HT-29 (cell line): ENCODE measurements around the gene KIAA1191.

DNA sequence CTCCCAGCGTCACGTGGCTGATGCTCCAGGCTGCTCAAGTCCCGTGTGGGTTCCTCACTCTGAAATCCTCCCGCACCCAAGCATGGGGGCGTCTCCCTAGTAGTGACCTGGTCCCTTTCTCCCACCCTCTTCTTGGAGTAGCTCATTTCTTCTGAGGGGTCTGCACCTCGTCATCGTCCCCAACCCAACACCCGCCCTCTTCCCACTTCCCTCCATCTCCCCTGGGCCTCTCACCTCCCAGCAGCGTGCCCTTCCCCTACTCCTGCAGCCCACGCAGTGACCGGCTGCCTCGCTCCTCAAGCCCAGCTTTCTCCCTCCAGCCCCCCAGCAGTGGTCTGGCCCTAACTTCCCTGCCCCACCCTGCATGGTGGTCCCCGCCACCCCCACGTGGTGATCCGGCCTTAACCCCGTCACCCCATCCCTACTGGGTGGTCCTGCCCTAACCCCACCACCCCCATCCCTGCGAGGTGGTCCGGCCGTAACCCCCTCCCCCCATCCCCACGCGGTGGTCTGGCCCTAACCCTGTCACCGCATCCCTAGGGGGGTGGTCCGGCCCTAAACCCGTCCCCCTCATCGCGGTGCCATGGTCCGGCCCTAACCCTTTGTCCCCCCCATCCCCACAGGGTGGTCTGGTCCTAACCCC lies 390 bp upstream of the C5orf47 start:
- RAMPAGE, long total RNA = no peak

- RAMPAGE, long total RNA = no peak
Observed at GRCh38 chr5:174311613-174312542, 266.4 kb downstream of the NSG2 start.

DNA sequence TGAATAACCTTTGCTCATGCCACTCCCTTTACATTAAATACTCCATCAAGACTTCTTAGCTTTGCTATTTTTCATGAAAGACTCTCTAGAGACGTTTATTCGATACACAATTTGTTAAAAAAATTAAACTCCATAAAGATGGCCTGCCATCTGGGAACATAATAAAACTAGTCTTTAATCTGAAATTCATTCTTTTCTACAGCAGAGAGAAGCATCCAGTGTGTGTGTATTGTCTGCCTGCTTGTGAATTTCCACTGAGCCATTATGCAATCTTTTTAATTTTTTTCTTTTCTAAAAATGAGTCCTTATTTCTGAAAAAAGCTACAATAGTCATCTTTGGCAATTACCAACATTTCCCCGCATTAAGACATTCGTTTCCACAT lies 263.0 kb downstream of the MSX2 start:
- RAMPAGE, long total RNA = no peak

GRCh38 chr5:175680419-175680836 lies 22.6 kb downstream of the HRH2 start:
- RAMPAGE, long total RNA = no peak

- RAMPAGE, long total RNA = no peak
Observed at GRCh38 chr5:176132539-176133537, 105.4 kb upstream of the SIMC1 start.

GRCh38 chr5:176134037-176134446 lies 104.2 kb upstream of the SIMC1 start:
- RAMPAGE, long total RNA = no peak

GRCh38 chr5:176153380-176154271 lies 84.6 kb upstream of the SIMC1 start:
- RAMPAGE, long total RNA = no peak

- RAMPAGE, long total RNA = no peak
Observed at GRCh38 chr5:176221105-176221553, 17.1 kb upstream of the SIMC1 start.

DNA sequence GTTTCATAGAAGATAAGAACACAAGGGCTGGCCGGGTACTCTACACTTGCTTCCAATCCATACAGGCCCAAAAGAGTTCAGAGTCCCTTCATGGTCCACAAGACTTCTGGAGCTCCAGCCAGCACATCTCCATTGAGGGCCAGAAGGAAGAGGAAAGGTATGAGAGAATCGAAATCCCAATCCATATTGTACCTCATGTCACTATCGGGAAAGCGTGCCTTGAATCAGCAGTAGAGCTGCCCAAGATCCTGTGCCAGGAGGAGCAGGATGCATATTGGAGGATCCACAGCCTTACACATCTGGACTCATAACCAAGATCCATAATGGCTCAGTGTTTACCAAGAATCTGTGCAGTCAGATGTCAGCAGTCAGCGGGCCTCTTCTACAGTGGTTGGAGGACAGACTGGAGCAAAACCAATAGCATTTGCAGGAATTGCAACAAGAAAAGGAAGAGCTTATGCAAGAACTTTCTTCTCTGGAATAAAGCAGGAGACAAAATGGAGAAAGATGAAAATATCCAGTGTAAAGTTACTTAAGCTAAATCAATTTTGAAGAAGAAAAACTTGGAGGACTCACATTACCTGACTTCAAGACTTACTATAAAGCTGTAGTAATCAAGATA lies 52.9 kb downstream of the KIAA1191 start:
- RAMPAGE, long total RNA = no peak

GRCh38 chr5:176361416-176362331 lies at the start of gene KIAA1191:
TSS of gene KIAA1191 (minus strand) at chr5:176361764.
- RAMPAGE, long total RNA = start-site peak on the minus strand at chr5:176361761-176361809, 45 and 70 reads in 2 replicates

- RAMPAGE, long total RNA = no peak
Observed at GRCh38 chr5:176394882-176395662, 6.5 kb downstream of the HIGD2A start.

- RAMPAGE, long total RNA = no peak
Observed at GRCh38 chr5:176448485-176449297, 506 bp downstream of the FAF2 start.

DNA sequence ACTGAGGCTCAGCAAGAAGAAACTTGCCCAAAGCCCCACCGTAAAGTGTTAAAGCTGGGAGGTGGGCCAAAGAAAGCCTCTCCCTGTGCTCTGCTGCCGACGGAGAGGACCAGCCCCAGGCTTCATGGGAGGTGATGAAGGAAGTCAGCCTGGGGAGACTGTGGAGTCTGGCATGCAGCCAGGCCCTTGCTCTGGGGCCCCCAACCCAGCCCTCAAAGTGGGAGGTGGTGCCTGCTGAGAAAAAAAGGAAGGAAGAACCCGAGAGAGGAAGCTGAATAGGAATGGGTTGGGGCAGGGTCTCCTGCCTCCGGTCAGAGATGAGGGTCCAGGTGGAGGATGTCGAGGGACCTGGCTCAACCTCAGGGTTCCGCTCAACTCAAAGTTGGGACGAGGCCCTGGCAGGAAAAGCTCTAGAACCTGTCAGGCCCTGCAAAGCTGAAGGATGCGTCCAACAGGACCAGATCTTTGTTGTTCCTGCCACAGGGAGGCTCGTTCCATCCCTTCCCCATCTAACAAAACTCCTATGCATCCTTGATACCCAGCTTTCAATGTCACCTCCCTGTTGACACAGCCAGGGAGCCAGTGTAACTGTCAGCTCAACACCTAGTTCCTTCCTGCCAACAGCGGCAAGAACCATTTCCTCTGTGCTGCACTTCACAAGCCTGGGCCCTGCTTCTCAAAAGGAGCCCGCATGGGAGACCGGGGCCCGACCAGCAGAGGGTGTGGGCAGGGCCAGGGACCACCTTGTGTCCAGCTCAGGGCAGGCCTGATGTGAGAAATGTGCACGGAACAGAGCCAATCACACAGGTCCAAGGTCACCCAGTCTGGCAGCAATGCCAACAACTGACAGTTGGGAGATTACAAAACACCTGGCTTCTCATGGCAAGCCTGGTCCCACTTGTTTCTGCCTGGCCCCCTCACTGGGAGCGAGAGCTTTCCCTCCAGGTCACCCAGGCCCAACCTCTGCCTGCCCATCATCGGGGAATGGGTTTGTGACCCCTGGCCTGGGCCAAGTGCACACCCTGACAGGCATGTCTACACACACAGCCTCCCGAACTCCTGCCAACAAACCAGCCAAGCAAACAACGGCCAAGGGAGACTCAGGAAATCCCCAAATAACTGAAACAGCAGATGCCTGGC lies 3.4 kb downstream of the RNF44 start:
- RAMPAGE, long total RNA = no peak

GRCh38 chr5:176536372-176536814 lies 809 bp downstream of the RNF44 start:
- RAMPAGE, long total RNA = no peak

- RAMPAGE, long total RNA = no peak
Observed at GRCh38 chr5:176621609-176622013, 8.7 kb downstream of the SNCB start.

GRCh38 chr5:176739180-176740097 lies 70.9 kb upstream of the UNC5A start:
- RAMPAGE, long total RNA = no peak

DNA sequence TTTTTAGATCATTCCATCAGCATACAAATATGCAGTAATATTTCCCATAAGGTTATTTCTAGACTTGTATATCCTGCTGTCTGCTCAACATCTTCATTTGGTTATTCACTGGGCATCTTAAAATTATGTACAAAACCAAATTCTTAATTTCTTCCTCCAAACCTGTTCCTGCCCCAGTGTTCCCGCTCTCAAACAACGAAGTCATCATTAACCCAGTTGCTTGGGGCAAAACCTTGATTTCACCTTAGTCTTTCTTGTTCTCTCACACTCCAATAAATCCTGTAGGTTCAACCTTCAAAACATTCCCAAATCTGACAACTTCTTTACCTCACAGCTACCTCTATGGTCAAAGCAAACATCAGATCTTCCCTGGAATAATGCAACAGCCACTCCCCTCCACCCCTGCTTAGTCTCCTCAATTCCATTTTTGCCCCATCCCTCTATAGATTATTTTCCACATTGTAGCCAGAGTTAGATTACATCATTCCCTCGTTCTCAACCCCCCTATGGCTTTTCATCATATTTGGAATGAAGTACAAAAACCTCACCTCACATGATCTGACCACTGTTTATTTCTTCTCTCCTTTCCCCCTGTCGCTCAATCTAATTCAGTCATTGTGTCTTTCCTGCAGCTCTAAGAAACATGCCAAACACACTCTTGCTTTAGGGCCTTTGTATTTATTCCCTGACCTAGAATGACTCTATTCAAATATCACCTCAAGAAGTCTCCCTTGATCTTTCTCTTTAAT lies 22.4 kb upstream of the HK3 start:
- RAMPAGE, long total RNA = no peak

DNA sequence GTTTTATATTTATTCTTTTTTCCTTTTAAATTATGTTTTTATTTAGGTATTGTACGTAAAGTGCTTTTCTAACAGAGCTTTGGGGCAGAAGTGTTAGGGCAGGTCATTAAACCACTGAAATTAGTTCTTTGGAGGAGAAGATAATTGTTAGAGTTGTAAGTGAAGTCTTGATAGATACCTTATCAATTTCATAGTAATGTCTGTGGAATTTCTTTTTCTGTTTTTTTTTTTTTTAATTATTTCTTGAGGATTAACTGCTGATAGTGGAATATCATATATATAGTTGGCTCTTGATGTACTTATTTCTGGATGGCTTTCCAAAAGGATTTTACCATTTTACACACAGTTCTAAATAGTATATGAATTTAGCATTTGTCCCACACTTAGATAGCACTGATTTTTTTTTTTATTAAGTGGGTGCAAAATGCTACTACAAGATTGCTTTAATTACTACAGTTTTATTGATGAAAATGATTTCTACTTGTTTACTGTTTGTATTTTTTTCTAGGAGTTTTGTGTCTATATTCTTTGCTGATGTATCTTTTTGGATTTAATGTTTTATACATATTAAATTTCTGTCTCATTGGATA lies 19.5 kb downstream of the NSD1 start:
- RAMPAGE, long total RNA = no peak

GRCh38 chr5:177312720-177313185 lies 1.1 kb upstream of the MXD3 start:
- RAMPAGE, long total RNA = no peak

DNA sequence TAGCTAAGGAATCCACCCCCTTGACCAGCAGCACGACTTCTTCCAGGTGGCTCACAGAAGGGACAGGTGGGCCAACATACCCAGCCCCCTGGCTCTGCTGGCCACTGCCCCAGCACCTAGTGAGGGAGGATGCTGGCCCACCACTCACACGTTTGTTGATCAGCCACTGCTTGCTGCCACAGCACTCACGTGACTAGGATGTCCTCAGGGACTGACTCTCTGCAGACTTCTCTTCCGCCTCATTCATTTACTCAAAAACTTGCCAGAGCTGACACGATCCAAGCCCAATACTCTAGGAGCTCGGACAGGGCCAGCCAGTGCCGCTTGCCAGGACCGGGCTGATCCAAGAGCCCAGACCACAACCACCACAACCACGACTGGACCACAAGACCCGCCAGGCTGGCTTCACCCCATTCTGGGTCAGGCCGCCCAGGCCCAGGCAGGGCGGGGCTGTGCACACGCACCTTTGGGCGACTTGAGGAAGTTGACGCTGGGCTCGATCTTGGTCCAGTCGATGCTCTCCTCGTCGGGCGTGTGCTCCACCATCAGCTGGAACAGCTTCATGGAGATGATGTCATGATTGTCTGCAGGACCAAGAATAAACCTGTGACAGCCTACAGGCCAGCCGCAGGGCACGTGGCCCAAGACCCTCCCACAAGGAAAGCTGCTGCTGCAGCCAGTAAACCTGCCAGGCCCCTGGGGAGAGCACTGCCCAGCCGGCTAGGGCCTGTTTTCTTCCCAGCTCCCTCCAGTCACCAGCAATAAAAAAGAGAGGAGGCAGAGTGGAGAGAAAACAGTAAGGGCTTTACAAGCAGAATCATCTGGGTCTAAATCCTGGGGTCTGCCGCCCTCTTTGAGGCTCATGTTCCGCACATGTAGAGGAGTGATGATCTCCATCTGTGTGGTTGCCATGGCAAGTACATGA lies 17.4 kb downstream of the LMAN2 start:
- RAMPAGE, long total RNA = no peak